Skin of body (tissue), 2 donors: ENCODE measurements around a stretch of chr13.

DNA sequence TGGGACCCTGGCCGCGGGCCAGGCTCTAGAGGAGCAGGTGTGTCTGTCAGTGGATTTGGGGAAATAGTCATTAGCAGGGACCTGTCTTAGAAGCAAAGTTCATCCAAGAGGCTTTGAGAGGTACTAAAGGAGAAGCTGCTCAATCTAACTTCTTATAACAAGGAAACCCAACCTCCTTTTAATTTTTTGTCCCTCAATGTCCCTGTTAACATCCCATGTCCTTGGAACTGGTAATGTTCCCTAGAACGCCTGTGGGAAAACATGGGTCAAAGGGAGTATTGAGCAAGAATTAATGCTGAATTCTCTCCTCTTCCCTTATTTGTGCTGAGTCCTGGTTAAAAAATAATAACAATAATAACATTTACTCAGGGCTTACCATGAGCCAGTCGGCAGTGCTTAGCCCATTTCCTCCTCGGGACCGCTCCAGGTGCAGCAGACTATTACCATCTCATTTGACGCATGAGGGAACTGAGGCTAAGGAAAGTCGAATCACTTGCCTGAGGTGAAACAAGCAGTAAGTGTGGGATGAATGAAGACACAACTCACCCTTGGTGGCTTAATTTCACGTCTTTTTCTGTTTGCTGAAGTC lies 33.5 kb upstream of the SLC15A1 start:
- RAMPAGE, long total RNA, result no peak

DNA sequence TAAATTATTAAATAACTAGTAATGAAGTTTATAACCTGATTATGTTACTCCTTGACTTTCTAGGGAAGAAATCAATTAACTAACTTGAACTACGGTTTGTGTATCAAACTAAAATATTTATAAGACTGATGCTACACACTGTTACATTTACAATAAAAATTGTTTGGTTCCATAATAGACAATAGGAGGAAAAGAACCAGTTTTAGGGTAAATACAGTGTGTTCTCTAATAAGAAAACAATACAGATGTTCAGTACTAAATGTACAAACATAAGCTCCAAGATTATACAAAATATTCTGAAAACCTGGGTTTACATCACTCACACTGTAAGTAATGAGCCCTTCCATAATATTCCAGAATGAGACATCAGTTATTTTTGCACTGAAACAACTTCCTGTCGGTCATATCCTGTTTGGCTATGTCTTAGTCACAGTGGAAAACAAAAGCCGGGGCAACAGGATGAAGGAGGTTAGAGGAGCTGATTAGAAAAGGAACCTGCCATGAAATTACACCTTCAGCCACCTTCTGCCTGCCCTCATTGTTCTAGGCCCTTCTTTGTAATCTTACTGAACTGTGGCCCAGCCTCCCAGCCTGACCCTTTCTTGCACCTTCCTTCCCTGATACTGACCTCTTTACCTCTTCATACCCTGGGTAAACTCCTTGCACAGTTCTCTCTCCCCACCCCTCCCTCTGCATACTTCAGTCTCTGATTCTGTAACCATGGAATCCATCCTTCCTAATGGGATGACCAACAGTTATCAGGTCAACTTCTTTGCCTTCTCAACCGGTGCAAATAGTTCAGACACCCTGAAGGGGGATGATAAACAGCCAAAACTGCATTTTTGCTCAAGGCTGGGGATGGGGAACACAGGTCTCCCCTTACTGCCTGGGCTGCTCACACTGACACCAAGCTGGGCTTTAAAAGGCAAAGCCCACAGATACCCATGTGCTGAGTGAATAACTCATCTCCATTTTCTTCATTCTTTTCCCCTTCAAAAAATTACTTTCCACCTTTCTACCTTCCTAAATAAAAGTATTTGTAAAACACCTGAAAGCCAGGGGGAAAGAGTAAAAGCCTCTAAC lies 67.3 kb downstream of the DOCK9 start:
- RAMPAGE, long total RNA, result no peak

- RAMPAGE, long total RNA, result no peak
Measured at GRCh38 chr13:99124852-99125415, 75.7 kb upstream of the UBAC2 start.

DNA sequence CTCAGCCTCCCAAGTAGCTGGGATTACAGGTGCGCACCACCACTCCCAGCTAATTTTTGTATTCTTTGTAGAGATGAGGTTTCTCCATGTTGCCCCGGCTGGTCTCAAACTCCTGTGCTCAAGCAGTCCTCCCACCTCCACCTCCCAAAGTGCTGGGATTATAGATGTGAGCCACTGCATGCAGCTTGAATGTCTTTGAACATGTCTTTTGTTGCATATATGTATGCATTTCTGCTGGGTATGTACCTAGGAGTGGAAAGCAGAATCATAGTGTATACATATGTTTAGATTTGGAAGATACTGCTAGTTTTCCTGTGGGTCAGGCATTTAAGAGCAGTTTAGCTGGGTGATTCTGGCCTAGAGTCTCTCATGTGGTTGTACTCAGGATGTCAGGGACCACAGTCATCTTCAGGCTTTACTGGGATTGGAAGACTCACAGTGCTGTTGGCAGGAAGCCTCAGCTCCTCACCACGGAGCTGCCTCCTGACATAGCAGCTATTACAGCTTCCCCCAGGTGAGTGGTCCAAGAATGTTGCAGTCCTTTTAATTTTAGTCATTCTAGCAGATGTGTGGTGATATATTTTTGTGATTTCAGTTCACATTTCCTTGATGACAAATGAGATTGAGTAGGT lies 16.8 kb upstream of the GPR18 start:
- RAMPAGE, long total RNA, result no peak

GRCh38 chr13:99340044-99340644 lies 32.9 kb upstream of the GPR183 start:
- RAMPAGE, long total RNA, result no peak

- RAMPAGE, long total RNA, result no peak
Measured at GRCh38 chr13:99341253-99341964, 34.2 kb upstream of the GPR183 start.

DNA sequence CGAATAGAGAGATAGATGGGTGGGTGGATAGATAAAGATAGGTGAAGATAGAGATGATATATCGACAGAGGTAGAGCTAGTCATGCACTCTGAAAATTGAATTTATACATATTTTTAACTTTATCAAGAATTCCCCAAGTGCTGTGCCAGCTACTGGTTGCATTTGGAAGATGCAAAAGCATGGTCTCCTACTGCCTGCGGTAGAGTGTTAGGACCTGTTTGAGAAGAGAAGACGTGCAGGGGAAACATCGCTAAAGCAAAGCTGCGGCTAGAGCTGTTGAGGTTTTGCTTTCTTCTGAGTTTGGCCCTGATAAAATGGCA lies 88.1 kb upstream of the TM9SF2 start:
- RAMPAGE, long total RNA, result no peak

DNA sequence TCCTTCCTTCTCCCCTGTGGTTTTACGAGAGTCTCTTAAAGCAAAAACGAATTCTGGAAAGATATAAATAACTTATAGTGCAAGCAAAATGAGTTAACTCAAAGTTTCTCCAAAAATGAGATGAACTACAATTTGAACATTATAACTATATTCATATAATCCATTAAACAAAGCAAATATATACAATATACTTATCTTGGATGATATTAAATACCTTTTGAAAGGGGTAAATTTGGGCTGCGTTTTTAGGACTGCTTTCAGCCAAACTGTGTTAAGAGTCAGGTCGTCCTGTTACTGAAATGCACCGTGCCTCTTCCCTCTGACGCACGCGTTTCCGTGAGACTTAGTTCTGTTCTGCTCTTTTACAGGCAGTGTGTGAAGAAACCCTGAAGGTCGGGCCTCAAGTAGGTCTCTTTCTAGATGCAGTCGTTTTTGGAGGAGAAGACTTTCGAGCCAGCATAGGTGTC lies 107.1 kb downstream of the ZIC5 start:
- RAMPAGE, long total RNA, result no peak

DNA sequence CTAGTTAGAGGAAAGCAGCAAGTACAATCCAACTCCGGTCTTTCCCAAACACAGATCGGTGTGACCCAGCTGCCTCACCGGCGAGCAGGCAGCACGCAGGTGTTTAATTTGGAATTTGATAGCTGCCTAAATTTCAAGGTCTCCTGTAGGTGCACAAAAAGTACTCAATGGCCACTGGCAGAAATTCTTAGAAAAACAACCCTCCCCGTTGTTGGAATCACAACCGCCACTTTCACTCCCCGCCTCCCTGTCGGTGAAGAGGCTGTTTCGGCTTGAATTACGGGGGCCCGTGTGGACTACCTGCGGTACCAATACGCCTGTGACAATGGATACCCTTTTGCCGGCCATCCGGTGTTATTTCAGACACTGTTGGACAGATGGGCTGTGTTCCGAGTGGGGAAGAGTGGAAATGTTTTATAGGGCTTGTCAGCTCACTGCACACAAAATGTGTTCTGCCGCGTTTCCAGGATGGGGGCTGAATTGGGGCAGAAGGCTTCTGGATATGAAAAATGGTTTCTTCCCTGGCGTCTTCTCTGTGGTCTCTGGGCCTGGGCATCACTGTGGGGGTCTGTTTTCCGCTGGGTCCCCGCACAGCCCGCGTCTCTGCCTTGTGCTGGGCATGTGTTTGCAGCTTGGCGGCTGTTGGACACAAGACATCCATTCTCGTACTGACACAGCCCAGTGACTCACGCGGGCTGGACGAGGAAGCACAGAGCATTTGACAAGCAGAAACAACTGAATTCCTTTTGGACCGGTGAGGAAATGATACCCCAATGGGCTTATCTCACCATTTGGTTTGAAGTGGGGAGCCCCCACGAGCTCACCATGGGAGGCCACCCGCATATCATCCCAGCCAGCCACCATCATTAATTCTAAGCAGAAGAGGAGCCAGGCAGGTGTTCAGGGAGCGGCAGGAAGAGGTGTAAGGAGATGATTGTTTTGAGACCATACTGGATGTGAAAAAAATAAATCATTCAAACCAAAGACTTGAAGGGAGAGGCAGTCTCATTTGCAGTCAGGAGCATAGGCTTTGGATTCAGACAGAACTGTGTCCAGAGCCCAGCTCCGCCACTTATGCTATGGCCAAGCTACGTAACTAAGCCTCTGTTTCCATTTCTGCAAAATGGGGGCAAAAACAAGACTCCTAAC lies 45.2 kb downstream of the ZIC5 start:
- RAMPAGE, long total RNA, result no peak

DNA sequence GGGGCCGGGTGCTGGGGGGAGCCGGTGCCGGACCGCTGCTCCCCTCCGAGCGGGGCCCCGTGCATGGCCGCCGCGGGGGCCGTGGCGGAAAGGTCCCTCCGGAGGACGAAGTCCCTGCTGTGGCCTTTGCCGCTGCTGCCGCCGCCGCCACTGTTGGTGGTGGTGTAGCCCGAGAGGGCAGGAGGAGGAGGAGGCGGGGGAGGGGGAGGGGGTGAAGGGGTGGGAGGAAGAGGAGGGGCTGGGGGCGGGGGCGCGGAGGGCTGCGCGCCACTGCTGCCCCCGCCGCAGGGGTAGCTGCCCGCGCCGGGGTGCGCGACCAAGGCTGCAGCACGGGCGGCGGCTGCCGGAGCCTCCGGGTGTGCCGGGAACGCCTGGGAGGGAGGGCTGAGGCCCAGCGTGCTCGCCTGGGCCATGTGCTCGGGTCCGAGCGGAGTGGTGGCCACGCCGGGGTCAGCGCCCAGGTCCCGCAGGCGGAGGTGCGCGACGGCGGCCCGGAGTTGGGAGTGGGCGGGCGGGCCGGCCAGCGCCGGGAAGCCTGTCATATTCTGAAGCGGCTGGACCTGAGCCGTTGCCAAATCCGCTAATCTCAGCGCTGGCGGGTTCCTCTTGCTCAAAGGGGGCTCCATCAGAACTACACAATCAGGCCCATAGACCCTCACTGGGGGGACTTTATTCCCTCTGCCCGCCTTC lies 444 bp downstream of the ZIC5 start:
- RAMPAGE, long total RNA, result no peak

DNA sequence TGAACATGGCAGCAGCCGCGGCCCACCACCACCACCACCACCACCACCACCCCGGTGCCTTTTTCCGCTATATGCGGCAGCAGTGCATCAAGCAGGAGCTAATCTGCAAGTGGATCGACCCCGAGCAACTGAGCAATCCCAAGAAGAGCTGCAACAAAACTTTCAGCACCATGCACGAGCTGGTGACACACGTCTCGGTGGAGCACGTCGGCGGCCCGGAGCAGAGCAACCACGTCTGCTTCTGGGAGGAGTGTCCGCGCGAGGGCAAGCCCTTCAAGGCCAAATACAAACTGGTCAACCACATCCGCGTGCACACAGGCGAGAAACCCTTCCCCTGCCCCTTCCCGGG lies 1.1 kb downstream of the ZIC2 start:
- RAMPAGE, long total RNA, result no peak

DNA sequence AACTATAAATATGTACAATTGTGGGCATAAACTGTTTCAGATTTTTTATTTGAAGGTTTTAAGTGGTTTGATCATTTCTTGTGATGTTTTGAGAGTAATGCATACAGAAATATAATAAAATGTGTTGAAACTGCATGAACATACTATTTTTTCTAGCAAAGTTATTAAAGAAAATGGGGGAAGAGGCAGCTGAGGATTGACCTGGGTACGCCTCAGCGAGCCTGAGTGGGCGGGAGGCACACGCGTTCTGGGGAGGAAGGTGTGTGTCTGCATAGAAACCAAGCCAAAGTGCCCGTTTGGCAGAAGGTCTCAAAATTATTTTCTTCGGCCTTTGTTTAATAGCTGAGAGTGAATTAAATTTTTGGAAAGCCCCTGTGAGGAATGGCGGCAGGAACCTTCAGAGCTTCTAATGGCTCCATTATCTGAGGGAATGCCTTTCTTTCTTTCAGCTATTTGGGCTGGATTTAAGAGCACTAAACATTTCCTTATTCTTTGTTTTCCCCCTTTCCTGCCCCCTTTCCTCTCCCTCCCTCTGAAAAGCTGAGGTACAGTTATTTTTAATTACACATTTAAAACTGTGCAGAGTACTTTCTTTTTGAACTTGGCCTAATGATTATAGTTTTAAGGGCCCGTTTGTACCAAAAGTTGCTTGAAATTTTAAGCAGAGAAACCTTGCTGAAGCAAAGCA lies 5.2 kb downstream of the ZIC2 start:
- RAMPAGE, long total RNA, result no peak

DNA sequence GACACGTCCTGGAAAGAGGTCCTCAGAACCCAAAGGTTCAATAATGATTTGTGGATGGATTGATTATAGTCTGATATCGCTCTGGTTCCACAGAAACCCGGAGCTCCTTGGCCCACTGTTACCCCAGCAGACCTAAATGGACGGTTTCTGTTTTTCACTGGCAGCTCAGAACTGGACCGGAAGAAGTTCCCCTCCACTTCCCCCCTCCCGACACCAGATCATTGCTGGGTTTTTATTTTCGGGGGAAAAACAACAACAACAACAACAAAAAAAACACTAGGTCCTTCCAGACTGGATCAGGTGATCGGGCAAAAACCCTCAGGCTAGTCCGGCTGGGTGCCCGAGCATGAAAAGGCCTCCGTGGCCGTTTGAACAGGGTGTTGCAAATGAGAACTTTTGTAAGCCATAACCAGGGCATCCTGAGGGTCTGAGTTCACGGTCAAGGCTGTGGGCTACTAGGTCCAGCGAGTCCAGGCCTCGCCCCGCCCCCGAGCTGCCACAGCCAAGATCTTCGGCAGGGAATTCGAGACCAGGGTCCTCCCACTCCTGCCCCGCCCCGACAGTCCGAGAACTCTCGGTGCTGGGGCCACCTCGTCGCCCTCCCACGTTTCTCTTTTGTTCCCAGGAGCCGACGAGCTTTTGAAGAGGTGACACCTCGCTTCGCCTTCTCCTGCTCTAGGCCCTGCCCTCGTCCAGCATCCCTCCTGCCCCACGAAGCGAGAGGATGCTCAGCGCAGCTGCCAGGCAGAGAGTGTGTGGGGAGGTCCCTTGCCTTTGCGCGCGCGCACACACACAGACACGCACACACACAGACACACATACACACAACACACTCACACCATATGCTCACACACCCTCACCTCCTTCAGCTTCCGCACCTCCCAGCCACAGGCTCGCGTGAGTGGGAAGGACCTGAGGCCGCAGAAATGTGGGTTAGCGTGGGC lies 8.7 kb downstream of the ZIC2 start:
- RAMPAGE, long total RNA, result no peak

DNA sequence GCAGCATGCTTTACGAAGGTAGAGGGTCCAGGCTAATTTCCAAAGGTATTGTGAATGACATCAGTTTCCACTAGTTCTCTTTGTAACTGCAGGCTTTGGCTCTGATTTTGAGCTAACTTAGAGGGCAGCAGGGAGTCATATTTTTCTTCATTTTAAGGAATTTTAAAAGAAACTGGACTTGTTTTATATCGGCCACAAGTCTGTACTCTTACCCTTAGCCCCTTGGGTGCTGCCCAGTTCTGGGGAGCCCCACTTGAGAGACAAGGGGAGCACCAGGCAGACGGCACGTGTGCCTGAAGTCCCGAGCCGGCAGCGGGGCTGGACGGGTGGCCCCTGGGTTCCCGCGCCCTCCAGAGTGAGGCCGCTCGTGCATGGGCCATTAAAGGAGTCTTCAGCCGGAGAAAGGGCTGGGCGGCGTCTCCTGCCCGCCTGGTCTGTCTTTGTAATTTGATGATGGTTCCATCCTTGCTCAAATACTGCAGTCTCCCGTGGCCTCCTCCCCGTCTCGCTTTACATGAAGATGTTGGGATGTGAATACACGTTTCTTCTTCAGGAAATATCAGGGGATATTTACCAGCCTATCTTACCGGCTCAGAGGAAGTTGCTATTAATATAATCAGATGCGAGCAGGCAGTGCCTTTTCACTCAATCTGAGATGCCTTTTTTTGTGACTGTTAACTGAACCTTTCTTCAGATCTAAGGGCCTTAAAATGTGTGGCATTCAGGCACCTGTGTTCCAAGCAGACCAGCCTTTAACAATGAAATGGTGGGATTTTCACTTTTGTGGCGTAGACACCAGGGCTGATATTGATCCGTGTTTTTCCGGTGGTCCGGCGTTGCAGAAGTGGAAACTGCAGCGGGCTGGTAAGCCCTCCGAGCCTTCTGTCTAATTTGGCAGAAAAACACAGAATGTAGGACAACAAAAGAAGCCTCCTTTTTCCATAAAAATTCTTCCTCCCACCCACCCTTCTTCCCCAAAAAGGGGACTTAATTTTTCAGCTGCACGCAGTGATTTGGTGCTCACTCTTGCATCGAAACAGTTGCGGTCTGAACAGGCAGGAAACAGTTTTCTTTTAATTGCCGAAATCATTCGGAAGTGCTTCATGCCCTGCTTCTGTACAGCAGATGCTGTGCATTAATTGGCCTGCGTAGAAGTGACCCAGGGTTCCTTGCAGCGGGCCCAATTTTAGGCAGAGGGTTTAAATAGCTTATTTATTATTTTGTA lies 67.2 kb downstream of the GGACT start:
- RAMPAGE, long total RNA, result no peak

- RAMPAGE, long total RNA, result no peak
Measured at GRCh38 chr13:100547732-100548210, 40.8 kb downstream of the GGACT start.

GRCh38 chr13:100669338-100669994 lies 5.1 kb downstream of the TMTC4 start:
- RAMPAGE, long total RNA, result no peak

GRCh38 chr13:101626780-101627675 lies 174.6 kb downstream of the ITGBL1 start:
- RAMPAGE, long total RNA, result no peak

- RAMPAGE, long total RNA, result no peak
Measured at GRCh38 chr13:102399620-102400515, 196.9 kb upstream of the TPP2 start.

DNA sequence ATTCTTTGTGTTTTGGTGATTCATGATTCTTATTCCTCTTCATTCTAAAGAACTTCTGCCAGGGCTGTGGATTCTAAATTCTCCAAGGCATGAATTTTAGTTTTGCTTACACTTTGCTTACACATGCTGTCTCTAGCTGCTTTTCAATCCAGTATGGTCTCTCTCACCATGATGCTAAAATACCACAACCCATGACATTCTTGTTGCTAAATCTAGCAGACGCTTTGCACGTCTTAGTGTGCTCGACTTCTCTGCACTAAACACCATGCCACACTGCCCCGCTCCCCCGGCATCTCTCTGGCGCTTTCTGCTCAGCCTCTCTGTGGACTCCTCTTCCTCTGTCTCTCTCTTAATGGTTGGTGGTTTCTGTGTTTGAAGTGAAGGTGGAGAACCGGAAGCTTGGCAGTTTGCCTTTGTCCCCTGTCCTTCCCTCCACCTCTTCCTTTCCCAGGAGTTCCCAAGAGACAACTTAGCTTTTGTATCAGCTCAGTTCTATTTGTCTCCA lies 8.8 kb downstream of the ERCC5 start:
- RAMPAGE, long total RNA, result no peak

DNA sequence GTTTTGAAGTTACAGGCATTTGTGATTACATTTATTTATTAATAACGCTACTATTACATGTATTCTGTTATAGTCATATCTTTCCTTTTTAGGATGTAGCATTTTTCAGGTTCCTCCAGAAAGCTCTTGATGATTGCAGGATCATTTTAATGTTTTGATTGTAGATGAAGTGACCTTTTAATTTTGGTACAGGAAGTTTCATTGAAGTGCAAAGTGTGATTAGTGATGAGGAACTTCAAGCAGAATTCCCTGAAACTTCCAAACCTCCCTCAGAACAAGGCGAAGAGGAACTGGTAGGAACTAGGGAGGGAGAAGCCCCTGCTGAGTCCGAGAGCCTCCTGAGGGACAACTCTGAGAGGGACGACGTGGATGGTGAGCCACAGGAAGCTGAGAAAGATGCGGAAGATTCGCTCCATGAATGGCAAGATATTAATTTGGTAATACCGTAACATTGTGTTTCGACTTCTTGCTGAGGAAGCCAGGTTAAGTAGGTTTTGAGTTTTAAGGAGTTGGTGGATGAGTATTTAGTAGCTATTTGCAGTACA lies 19.7 kb downstream of the ERCC5 start:
- RAMPAGE, long total RNA, result no peak